Mesenchymal stem cell of Wharton's jelly (primary cell): ENCODE measurements around the gene SEL1L2.

GRCh38 chr20:9292917-9293538, 221.4 kb upstream of the LAMP5 start:
- CAGE, long polyA plus RNA = no peak

DNA sequence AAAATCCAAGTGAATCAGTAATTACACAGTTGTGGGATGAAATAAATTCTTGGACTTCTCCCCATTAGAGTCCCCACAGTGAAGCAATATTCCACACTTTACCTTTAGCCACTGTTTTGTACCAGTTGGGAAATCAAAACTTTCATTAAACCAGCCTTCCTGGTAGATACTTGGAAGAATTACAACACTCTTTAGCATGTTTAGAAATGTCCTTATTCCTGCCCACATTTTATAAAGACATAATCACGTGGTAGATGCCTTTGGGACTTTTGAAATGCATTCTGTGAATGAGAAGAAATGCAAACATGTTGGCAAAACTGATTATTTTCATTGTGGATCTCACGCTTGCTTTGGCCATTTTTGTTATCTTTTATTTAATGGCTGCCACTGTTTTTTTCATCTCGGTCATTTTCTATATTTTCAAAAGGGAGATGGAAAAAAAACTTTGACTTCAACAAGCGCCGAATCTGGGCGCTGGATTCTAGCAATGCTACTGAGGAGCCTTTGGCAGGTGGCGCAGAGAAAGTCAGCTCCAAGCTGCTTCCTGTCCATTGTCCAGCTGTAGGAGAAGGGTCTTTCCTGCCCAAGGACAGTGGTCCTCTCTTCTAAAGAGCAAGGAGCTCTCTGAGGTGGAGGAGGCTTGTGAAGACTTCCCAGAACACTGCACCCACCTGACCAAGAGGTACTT, 48.8 kb upstream of the ANKEF1 start:
- CAGE, long polyA plus RNA = no peak

- CAGE, long polyA plus RNA = no peak
These were observed 81.7 kb downstream of the MKKS start for GRCh38 chr20:10352226-10352866.

GRCh38 chr20:10557628-10558188, 116.1 kb downstream of the JAG1 start:
- CAGE, long polyA plus RNA = no peak

GRCh38 chr20:10636967-10637471, 36.8 kb downstream of the JAG1 start:
- CAGE, long polyA plus RNA = no peak

DNA sequence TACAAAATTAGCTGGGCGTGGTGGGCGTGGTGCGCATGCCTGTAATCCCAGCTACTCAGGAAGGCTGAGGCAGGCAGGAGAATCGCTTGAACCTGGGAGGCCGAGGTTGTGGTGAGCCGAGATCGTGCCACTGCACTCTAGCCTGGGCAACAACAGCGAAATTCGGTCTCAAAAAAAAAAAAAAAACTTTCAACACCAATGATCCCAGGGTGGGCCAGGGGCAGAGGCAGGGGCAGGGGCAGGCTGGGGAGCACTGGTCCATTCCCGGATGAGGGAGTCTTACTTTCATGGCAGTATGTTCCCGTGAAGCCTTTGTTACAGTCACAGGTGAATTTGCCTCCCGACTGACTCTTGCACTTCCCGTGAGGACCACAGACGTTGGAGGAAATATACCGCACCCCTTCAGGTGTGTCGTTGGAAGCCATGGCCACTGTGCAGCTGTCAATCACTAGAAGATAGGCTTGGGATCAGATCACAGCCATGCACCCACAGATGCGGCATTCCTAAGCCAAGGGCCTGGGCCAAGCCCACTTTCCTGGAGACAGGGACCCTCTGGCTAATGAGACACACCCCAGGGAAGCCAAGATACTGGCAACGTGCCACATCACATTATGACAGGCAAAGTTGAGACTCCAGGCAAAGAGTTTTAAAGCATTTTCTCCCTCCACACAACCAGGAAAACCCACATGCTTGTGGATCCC, 27.0 kb downstream of the JAG1 start:
- CAGE, long polyA plus RNA = no peak

DNA sequence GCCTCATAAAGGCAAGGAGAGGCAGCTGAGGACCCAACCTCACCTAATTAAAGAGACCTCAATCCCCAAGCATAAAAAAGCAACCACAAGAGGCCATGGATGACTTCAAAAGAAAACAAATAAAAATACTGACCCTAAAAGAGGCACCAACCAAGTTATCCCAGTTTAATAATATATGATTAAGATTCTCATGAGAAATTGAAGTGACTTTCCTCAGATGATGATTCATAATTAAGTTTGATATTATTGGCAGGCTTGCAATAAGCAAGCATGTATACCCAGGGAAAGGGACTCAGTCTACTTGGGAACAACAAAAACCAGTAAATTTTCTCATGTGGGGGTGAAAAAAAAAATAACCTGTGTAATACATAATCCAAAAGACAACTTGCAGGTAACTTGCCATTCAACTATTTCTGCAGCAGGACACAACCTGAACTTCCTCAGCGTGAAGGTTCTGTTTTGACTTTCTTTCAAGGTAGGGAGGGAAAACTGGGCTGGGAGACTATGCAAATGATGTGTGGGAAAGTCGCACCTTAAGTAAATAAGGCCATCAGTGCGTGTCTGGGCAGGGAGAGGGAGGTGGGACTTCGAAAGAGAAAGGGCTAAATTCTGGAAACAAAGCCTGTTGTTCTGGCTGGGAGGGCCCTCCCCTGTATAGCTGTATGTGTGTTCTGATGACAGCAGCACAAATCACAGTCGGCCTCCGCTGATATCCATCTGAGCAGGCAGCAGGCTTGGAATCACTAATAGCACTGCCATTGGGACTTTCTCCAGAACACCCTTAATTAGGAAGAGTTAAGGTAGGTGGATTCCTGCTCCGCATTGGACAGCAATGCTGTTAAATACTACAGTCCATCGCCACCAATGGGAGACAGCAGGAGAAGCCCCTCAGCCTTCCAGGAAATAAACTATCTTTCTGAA, 19.3 kb downstream of the JAG1 start:
- CAGE, long polyA plus RNA = no peak

DNA sequence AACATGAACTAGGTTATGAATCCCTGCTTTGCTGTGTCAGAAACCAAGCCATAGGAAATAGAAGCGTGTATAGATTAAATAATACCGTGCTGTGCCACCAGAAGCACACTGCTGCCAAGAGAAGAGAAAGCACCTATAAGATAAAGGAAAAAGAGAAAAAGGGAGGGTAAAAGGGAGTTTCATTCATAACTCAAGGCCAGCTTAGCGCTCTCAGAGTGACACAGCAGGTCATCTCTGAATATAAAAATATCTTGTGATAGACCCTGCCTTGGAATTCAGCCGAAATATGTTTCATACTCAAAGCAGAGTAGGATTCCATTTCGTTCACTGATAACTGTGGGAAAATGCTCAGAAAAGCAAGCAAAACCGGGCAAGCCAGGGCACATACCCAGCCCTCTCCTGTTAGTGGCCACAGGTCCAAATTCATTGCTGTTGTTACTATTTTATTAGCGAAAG, 8.7 kb downstream of the JAG1 start:
- CAGE, long polyA plus RNA = no peak

GRCh38 chr20:10667789-10668389, 5.9 kb downstream of the JAG1 start:
- CAGE, long polyA plus RNA = no peak

GRCh38 chr20:10672415-10673269, 1.2 kb downstream of the JAG1 start:
- CAGE, long polyA plus RNA = no peak

- CAGE, long polyA plus RNA = no peak
These were observed 132.0 kb upstream of the JAG1 start for GRCh38 chr20:10805781-10806293.

DNA sequence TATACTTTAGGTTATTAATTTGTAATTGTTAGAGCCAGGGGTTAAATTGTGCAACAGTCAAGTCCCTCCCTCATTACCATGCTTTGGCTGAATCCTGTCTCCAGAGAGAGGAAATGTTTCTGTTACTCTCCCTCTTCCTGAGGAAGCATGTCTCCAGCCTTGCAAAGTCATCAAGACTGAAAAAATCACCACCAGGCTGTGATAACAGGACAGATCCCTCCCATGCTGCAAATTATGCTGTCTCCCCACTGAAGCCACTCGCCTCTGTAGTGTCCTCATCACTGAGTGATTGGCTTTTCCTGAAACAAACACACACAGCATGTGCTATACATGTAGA, 289.9 kb upstream of the JAG1 start:
- CAGE, long polyA plus RNA = no peak

DNA sequence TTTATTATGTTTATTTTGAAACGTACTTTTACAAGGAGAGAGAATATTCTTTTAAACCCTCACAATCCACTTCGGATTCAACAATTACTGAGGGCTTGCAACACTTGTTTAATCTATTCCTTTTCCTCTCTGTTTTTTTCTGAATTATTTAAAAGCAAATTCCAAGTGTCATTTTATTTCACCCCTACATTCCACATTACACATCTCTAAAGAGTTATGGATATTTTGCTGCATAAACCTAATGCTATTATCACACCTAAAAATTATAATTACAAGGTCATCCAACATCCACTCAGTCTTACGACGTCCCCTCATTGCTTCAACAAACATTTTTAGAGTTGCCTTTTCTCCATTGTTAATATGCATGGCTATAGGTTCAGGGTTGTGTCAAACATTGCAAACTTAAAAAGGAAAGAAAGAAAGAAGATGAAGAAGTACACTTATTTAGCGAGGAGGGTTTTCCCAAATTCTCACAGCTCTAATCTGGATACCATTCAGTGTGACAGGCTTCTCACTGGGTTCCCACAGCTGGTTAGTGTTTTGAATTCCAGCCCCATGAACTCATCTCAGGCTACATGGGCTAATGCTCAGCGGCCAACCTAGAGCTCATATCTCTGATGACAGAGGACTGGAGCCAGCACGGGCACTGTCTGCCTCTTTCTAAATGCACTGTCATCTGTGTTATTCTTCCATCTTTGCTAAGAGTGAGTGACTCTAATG, 308.6 kb upstream of the JAG1 start:
- CAGE, long polyA plus RNA = no peak

DNA sequence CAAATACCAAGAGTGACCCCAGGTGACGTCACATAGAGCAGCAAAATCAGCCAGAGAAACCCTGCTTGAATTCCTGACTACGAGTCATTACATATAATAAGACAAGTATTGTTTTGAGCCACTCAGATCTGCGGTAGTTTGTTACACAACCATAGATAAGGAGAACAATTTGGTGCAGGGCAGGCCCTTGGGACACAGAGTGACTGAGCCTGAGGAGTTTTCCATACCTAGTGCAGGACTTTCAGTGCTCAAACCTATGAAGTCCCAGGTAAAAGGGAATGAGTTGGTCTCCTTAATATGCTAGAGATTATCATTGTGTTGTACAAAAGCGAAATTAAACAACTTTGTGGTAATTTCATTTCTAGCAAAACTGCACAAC, 556.1 kb upstream of the JAG1 start:
- CAGE, long polyA plus RNA = no peak

GRCh38 chr20:12098383-12098936, 180.8 kb downstream of the BTBD3 start:
- CAGE, long polyA plus RNA = no peak

DNA sequence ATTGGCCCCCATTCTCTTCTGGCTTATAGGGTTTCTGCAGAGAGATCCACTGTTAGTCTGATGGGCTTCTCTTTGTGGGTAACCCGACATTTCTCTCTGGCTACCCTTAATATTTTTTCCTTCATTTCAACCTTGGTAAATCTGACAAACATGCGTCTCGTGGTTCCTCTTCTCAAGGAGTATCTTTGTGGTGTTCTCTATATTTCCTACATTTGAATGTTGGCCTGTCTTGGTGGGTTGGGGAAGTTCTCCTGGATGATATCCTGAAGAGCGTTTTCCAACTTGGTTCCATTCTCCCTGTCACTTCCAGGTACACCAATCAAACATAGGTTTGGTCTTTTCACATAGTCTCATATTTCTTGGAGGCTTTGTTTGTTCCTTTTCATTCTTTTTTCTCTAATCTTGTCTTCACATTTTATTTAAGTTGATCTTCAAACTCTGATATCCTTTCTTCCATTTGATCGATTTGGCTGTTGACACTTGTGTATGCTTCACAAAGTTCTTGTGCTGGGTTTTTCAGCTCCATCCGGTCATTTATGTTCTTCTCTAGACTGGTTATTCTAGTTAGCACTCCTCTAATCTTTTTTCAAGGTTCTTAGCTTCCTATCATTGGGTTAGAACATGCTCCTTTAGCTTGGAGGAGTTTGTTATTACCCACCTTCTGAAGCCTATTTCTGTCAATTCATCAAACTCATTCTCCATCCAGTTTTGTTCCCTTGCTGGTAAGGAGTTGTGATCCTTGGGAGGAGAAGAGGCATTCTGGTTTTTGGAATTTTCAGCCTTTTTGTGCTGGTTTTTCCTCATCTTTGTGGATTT, 158.5 kb downstream of the ISM1 start:
- CAGE, long polyA plus RNA = no peak

- CAGE, long polyA plus RNA = no peak
These were observed at the start of gene SEL1L2 for GRCh38 chr20:13990433-13990997. Gene SEL1L2, minus strand, starts transcription at chr20:13990614.

DNA sequence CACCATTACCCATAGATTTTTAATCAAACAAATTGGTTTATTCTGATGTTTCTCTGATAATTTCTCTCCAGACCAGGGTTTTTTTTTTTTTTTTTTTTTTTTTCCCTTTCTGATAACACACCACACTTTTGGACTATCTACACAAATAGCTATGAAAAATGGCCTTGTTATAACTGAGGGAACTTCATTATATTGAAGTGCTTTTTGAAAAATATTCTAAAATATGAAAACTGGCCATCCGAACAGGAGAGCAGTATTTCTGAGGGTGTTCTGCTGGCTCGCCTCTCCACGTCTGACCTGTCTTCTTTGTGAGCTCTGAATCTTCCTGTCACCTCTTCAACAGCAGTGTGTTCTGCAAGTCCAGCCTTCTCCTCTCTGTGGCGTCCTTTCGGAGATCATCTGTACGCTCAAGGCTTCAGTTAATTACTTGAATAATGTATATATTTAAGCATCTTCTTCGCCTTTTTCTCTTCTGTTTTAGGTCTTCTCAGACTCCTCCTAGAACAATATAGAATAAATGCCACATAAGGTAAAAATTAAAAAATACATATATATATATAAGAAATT, 708.3 kb upstream of the FLRT3 start:
- CAGE, long polyA plus RNA = no peak

DNA sequence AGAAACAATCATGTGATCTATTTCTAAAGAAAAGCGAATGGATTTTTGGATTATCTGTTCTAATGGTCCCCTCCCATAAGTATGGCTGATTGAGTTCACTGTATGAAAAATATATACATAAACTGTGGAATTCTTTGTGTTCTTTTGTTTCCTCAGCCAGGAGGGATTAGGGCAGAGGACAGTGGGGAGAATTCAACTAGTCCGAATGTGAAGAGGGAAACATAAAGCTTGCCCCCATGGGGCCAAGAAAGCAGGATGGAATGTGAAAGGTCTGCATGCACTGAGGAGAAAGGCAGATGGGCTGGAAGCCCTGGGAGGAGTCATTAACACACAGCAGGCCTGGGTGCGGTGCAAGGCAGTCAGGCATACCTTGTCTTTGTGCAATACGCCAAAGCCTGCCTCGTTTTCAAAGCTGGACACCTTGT, 597.0 kb downstream of the KIF16B start:
- CAGE, long polyA plus RNA = no peak

GRCh38 chr20:16040591-16041467, 532.4 kb downstream of the KIF16B start:
- CAGE, long polyA plus RNA = no peak